Esophagus squamous epithelium (tissue), 4 donors: ENCODE results near the genes SERBP1 and DIRAS3.

DNA sequence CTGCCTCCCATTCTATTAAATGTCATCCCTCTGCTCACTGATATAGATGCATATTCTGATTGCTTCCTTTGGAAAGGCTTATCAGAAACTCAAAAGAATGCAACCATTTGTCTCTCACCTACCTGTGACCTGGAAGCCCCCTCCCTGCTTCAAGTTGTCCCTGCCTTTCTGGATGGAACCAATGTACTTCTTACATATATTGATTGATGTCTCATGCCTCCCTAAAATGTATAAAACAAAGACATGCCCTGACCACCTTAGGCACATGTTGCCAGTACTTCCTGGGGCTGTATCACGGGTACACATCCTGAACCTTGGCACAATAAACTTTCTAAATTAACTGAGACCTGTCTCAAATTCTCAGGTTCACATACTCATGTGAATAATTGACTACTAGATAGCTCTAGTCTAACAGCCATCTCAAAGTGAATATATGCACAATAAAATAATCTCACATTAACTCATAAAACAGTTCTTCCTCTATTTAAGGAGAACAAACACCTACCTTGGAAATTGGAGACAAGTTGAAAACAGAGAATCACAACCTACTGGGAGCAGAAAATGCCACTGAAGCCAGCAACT is 5.7 kb downstream of the DNAI4 start:
- PRO-cap, result no peak
- RAMPAGE, long total RNA, 4 experiments, result no peak in any of the 4 experiments

DNA sequence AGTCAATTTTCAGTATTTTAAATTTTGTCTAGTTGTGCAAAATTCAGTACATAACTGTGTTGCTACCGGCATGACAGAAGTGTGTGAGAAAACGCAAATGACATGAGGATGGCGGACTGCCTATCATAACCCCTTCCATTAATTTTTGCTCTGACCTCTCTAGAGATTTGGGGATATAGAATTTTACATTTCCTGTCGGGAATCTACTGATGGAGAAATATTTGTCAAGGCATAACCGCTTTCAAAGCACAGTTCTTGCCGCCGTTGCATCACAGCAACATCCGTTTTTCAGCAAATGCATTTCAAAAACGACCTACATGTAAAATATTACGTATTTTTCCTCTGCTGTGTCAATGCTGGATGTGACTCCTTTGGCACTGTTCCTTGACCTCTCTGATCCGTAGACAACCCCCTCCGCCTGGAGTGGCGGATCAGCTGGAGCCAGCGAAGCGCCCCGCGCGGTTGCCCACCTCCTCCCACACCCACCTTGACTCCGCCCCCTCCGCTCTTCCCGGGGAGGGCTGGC is 4.9 kb downstream of the MIER1 start:
- PRO-cap, result bidirectional peak, plus-strand start outside the sequence, minus-strand start at position 484 of the sequence
- RAMPAGE, long total RNA, 4 experiments, result no peak in any of the 4 experiments

- PRO-cap, result unidirectional peak, plus-strand start at chr1:67053160
- RAMPAGE, long total RNA, 4 experiments, result no peak in any of the 4 experiments
Measured at GRCh38 chr1:67052971-67053278, 1.0 kb downstream of the SLC35D1 start.

- PRO-cap, result no peak
- RAMPAGE, long total RNA, 4 experiments, result no peak in any of the 4 experiments
Measured at GRCh38 chr1:67336863-67337247, 29.2 kb downstream of the IL12RB2 start.

- PRO-cap, result bidirectional peak, plus-strand start at chr1:67430580, minus-strand start at chr1:67430402; unidirectional peak, plus-strand start at chr1:67430882; unidirectional peak, plus-strand start at chr1:67430913
- RAMPAGE, long total RNA, 4 experiments, result start-site peak on the minus strand in 4 of 4 experiments, at chr1:67430102-67430421 at its widest, 456 to 17,699 reads per replicate
Measured at GRCh38 chr1:67429948-67430983, at the start of gene SERBP1. Gene SERBP1, minus strand, starts transcription at chr1:67430402.

GRCh38 chr1:67524065-67525090 is 94.2 kb upstream of the SERBP1 start:
- PRO-cap, result no peak
- RAMPAGE, long total RNA, 4 experiments, result no peak in any of the 4 experiments

DNA sequence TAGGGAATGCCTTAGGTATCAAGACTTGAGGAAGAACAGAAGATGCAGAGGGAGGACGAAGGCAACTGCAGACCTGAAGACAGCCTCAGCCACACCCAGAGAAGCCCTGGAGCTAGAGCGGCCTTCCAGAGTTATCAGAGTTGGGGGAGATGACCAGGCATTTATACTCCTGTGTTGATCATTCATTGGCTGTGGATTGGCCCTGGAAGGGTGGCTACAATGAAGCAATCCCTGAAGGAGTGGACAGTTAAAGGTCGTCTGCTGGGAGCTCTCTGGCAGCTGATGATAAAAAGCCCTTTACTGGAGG is 126.6 kb upstream of the GADD45A start:
- PRO-cap, result no peak
- RAMPAGE, long total RNA, 4 experiments, result no peak in any of the 4 experiments

GRCh38 chr1:67687595-67688698 is 2.9 kb downstream of the GADD45A start:
- PRO-cap, result no peak
- RAMPAGE, long total RNA, 4 experiments, result no peak in any of the 4 experiments

DNA sequence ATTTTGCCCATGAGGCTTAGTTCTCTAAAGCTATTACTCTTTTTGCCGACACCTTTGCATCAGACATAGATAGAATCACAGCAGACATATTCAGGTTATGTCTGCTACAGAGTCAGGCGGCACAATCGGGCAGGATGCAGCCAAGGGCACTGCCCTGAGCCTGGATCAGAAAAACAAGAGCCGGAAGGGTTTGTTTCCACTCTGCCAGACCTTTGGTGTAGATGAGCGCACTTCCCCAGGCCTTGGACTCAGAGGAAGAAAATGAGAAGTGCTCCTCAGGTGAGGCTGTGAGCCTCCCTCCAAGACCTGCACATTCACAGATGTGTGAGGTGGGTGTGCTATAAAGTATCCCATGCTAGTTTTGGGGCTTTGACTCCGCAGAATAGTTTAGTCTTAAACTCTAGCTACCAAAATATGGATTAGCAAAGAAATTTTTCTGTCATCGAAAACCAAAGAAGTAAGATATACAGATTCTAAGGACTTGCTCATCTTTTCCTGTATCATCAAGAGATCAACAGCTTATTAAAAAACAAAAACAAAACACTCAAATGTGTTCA is 43.6 kb downstream of the GNG12 start:
- PRO-cap, result no peak
- RAMPAGE, long total RNA, 4 experiments, result no peak in any of the 4 experiments

DNA sequence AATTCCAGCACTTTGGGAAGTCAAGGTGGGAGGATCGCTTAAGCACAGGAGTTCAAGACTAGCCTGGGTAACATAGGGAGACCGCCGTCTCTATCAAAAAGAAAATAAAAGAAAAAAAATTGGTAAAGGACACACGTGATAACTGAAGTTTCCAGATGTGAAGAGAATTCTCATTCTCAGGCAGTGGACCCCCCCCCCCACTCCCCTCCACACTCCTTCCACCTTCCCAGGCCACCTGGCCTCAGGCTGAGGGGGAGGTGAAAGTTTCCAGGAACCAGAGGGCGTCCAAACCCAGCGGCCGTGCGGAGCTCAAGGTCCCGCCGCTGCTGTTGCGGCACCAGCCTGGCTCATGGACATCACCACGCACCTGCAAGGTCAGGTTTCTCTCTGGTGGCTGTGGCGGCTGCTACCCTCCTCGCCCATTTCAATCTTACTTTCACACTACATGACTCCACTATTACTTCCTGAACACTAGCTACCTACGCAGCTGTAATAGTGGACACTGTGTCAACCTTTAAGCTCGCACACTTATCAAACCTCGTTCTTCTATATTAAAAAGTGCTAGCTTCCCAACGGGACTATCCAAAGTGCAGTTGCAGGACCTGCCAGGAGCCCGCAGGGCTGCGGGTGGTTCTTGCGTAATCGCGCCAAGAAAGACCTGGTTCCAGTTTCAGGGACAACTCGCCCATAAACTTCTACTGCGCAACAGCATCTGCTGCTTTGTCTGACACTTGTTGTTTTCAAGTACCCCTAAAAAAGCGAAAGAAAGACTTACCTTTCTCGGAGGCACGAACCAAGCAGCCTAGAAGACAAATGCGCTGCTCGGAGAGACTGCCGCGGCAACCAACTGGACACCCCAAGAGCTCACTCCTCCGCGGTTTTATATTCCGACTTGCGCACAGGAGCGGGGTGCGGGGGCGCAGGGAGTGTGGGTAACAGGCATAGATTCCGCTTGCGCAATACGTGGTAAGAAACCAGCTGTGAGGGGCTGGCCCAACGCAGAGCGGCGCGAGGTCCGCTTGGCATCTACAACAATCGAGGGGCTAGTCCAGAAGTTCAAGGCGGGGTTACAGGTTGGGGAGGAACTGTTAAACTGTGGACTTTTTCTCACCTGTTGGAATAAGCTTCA is at the start of gene DIRAS3:
Gene DIRAS3, minus strand, starts transcription at position 855 of the 1,129 bp plus-strand sequence.
- PRO-cap, result bidirectional peak, plus-strand start at position 1,001 of the sequence, minus-strand start at position 858 of the sequence
- RAMPAGE, long total RNA, 4 experiments, result start-site peak on the minus strand in 3 of 4 experiments, centred at positions 856 to 1,060 of the sequence, 7 to 19 reads per replicate

DNA sequence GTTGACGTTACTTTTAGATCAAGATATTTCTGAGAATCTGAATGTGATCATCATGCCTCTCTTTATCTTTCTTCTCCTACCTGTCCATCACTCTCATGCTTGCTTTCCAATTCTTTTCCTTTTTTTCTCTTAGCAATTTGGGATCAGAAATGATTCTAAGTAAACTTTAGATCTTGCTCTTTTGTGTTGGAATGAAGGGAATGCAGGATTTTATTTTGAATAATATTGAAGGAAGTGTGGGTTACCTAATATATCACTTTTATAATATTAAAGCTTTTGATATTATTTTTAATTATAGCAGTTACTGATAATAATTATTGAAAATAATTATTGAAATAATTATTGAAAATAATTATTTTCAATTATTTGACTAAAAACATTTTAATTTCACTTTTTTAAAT is 124.7 kb upstream of the DEPDC1 start:
- PRO-cap, result unidirectional peak, plus-strand start at position 228 of the sequence
- RAMPAGE, long total RNA, 4 experiments, result no peak in any of the 4 experiments

- PRO-cap, result no peak
- RAMPAGE, long total RNA, 4 experiments, result no peak in any of the 4 experiments
Measured at GRCh38 chr1:68796739-68797172, 299.9 kb upstream of the DEPDC1 start.

DNA sequence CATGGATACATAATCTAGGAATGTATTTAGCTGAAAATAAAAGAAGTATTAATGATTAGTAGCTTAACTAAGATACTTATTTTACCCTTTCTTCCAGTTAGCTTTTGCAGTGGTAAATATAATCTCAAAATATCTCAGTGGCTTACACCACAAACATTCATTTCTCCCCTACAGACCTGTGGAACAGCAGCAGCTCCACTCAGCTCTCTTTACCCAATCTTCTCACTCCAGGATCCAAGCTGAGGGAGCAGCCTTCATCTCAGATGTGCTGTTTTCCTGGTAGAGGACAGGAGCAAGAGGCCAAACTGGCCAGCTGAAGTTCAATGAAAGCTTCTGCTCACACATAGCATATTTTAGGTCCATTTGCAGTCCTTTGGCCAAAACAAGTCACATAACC is 14.4 kb downstream of the LRRC7 start:
- PRO-cap, result unidirectional peak, minus-strand start at position 209 of the sequence
- RAMPAGE, long total RNA, 4 experiments, result no peak in any of the 4 experiments

GRCh38 chr1:70530289-70530599 is 119.2 kb downstream of the CTH start:
- PRO-cap, result no peak
- RAMPAGE, long total RNA, 4 experiments, result no peak in any of the 4 experiments

GRCh38 chr1:70706103-70707185 is 295.4 kb downstream of the CTH start:
- PRO-cap, result no peak
- RAMPAGE, long total RNA, 4 experiments, result no peak in any of the 4 experiments

GRCh38 chr1:74619244-74619632 is 54.4 kb downstream of the ERICH3 start:
- PRO-cap, result no peak
- RAMPAGE, long total RNA, 4 experiments, result no peak in any of the 4 experiments

DNA sequence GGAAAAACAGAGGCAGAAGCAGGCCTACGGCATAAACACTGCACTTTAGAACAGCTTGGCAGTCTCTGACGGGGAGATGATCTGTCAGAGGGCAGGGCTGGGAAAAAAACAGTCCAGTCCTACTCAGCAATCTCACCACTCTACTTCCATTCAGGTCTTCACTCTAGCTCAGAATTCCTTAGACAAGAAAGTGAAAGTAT is 4.1 kb downstream of the CRYZ start:
- PRO-cap, result no peak
- RAMPAGE, long total RNA, 4 experiments, result no peak in any of the 4 experiments

DNA sequence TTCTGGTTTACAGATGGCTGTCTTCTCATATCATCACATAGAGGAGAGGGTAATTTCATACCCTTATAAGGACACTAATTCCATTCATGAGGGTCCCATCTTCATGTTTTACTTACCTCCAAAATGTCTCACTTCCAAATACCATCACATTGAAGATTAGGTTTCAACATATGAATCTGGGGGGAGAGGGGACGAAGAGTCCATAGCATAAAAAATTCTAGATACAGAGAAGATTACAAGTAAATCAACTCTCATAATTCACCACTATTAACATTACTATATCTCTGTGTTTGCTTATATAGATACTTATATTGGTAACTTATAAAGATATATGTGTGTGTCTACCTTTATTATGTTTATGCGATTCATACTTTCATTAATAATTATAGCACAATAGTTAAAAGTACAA is 88.9 kb downstream of the TYW3 start:
- PRO-cap, result no peak
- RAMPAGE, long total RNA, 4 experiments, result no peak in any of the 4 experiments

- PRO-cap, result no peak
- RAMPAGE, long total RNA, 4 experiments, result no peak in any of the 4 experiments
Measured at GRCh38 chr1:75092032-75092577, 42.1 kb upstream of the LHX8 start.

GRCh38 chr1:76190957-76192016 is 116.7 kb downstream of the ST6GALNAC3 start:
- PRO-cap, result no peak
- RAMPAGE, long total RNA, 4 experiments, result no peak in any of the 4 experiments